CMK (cell line): ENCODE results near the gene FANCE.

DNA sequence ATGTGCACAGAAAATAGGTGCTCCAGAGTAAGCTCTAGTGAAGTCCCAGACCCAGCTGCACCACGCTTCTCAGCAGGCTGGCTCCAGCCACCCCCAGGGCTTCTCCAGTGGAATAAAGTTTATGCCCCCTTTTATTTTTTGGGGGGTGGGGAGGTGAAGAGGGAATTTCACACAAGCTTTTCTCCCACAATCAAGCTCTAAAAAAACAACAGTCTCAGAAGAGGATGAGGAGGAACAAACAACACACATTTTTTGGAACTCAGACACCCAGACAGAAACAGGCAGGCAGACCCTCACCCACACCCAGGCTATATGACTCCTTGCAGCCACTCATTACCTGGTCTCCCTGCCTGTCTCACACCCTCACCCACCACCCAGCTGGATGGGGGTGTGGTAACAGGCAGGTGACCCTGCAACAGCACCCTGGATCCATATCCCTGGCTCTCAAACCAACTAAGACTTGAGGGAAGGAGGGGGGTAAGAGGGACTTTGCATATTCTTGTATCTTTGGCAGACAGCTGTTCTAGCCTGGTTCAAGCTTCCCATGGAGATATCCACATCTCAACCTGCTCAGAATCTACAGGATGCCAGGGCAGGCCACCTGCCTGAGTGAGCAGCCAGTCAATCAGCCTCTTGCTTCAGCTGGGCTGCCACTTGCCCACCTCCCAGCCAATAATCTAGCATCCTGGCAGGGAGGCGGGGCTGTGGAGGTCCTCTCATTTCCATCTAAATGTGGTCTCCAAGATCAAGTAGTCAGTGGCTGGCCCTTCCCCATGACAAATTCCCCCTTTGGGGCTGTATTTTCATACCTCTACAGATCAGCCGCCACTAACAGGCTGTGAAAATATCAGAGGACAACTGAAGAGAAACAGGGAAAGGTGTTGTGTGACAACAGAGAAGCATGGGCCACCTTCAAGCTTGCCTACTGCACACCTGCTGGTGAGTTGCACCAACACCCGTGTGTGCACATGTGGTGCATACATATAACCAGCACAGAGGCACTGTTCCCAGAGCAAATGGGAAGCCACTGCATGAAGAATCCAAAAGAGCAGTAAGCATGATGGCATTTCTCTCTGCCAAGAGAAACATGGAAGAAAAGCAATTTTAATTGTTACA lies 32.9 kb upstream of the SPDEF start:
- RRBS = no CpG with 5 or more reads among the region's 4 CpGs

DNA sequence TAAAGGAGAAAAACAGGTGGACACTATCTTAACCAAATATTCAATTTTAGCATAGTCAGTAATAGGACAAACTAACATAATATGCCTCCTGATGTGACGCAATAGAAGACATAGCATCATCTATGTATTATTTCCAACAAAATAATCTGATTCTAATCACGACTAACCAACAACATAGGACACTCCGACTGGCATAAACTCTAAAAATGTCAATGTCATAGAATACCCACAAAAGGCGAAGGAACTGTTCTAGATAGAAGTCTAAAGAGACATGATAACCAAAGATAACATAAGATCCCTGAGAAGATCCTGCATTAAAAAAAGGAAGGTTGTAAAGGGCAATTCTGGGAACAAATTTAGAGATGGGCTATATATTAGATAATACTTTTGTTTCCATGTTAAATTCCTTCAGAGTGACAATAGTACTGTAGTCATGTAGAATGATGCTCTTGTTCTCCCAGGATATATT lies 28.9 kb downstream of the ILRUN start:
- RRBS = no CpG with 5 or more reads among the region's 4 CpGs

GRCh38 chr6:34673099-34673541 lies 23.4 kb downstream of the ILRUN start:
- RRBS = no CpG with 5 or more reads among the region's 1 CpG

DNA sequence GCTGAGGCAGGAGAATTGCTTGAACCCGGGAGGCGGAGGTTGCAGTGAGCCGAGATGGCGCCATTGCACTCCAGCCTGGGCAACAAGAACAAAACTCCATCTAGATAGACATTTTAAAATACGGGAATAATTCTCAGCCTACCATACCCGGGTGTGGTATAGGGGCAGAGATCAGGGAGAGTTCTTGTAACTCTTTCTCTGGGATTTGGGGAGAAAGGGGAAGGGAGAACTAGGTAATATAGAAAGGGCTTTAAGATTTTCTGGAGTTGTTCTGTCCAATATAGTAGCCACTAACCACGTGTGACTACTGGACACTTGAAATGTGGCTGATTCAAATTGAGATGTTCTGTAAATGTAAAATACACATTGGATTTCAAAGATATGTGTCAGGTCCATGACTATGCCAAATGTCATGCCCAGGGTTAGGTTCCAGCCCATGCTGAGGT lies 47.3 kb downstream of the BLTP3A start:
- RRBS = no CpG with 5 or more reads among the region's 7 CpGs

- RRBS = no CpG with 5 or more reads among the region's 8 CpGs
These were observed 28.9 kb downstream of the TAF11 start for GRCh38 chr6:34858799-34859482.

- RRBS = no CpG with 5 or more reads among the region's 6 CpGs
These were observed 114.9 kb downstream of the TCP11 start for GRCh38 chr6:35026122-35026681.

DNA sequence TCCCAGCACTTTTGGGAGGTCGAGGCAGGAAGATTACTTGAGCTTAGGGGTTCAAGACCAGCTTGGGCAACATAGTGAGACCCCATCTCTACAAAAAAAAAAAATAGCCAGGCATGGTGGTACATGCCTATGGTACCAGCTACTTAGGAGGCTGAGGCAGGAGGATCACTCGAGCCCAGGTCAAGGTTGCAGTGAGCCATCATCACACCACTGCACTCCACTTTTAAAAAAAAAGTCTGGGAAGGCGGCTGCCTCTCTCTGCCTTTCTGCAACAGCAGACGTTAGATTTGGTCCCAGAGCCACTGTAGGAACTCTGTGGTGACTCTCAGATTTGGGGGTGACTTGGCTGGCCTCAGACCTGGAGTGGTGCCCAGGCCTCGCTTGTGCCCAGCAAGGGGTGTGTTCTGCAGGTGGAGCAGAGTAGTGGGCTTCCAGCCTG lies 66.8 kb downstream of the TCP11 start:
- RRBS = no CpG with 5 or more reads among the region's 5 CpGs

- RRBS = no CpG with 5 or more reads among the region's 21 CpGs
These were observed 8.9 kb upstream of the TCP11 start for GRCh38 chr6:35149798-35150688.

DNA sequence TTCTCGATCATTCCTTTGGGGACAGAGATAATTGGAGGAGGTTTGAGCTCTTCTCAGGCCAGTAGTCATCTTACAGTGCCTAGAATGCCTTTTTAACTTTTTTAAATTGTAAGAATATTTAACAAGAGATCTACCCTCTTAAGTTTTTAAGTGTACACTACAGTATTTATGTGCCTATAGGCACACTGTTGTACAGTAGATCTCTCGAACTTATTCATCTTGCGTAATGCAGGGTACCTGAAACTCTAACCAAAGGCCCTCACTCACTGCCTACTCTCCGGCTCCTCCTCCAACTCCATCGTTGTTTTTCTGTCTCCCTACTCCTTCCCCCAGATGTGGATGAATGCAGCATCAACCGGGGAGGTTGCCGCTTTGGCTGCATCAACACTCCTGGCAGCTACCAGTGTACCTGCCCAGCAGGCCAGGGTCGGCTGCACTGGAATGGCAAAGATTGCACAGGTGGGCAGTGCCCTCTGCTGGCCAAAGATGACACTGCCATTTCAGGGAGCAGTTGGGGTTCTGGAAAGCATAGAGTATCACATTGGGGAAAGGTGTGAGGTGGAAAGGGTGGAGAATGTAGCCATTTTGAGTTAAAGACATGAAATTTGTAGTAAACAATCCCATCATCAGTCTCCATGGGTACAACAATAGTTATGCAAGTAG lies 18.6 kb upstream of the ZNF76 start:
- RRBS = 57% methylated on average over 3 of the region's 8 CpGs

DNA sequence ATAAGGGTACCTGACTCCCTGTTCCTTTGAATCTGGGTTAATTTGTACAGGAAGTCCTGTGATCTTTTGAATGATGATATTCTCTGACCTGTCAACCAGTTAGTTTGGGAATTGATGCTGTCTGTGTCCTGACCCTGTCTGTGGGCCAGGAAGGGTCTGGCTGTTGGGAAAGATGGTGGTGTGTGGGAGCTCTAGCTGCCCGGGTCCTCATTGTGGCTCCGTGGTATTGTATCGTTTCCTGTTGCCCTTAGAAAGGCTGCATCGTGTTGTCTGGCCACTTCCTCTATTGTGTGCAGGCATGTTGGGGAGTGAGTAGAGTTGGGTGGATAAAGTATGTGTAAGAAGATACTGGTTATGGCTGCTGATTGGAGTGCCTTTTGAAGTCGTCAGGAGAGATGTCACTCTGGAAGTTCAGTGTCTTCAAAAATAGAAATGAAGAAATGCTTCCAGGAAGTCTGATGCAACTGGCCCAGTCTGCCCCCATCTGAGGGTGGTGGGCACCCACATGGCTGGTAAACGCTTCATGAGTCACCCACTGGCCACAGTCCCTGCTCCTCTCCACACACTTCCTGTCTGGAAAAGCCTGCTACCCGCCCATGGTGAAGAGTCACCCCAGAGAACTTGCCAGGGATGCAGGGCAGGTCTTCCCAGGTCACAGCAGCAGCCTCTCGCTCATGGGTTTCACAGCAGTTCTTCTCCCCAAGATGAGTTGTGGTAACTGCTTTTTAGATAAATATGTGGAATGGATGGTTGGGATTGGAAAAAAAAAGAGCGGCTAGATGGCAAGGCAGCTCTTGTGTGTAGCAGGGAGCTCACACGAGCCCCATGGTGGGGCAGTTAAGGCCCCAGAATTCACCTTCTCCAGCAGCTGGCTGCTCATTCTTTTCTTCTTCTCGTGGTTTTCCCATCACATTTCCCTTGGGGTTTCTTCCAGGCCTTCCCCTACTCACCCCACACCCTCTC lies 28.0 kb downstream of the PPARD start:
- RRBS = no CpG with 5 or more reads among the region's 11 CpGs

GRCh38 chr6:35371021-35371461 lies 28.7 kb downstream of the PPARD start:
- RRBS = no CpG with 5 or more reads among the region's 6 CpGs

DNA sequence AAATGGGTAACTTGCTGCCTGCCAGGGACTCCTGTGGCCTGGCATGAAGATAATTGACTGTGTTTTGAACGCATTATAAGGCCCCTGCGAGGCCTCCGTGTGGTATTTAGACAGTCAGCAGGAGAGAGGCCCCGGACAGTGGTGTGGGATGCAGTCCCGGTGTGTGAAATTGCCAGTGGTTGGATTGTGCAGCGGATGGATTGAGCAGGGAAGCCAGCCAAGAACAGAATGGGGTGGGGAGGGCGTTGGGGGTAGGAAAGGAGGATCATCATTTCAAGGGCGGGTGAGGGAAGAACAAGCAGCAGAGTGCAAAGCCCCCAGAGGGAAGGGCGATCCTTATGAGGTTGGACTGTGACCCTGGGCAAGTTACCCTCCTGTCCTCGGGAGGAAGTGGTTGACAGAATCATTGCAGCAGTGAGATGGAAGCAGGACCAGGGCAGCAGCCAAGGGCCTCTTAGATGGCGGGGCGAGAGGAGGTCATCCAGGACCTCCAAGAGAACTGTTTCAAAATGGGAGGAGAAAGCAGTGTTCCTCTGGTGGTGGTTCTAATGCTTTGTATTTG lies 43.4 kb downstream of the PPARD start:
- RRBS = no CpG with 5 or more reads among the region's 12 CpGs

- RRBS = no CpG with 5 or more reads among the region's 6 CpGs
These were observed 51.7 kb downstream of the PPARD start for GRCh38 chr6:35394076-35394408.

DNA sequence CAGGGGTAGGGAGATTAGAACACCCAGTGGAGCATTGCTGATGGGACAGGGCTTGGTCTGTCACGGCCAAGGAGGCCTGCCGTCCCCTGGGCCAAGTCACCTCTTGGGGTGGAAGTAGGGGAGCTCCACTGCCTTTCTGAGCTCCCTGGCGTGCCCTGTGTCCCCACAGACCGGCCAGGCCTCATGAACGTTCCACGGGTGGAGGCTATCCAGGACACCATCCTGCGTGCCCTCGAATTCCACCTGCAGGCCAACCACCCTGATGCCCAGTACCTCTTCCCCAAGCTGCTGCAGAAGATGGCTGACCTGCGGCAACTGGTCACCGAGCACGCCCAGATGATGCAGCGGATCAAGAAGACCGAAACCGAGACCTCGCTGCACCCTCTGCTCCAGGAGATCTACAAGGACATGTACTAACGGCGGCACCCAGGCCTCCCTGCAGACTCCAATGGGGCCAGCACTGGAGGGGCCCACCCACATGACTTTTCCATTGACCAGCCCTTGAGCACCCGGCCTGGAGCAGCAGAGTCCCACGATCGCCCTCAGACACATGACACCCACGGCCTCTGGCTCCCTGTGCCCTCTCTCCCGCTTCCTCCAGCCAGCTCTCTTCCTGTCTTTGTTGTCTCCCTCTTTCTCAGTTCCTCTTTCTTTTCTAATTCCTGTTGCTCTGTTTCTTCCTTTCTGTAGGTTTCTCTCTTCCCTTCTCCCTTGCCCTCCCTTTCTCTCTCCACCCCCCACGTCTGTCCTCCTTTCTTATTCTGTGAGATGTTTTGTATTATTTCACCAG lies 26.3 kb upstream of the FANCE start:
- RRBS = no CpG with 5 or more reads among the region's 23 CpGs

- RRBS = 91% methylated on average over 3 of the region's 9 CpGs
These were observed 24.7 kb upstream of the FANCE start for GRCh38 chr6:35427349-35427862.

- RRBS = 2% methylated on average over 11 of the region's 43 CpGs
These were observed at the start of gene FANCE for GRCh38 chr6:35451711-35452449. TSS of gene FANCE (plus strand) at chr6:35452338.

GRCh38 chr6:35523120-35523514 lies 10.4 kb upstream of the TULP1 start:
- RRBS = no CpG with 5 or more reads among the region's 12 CpGs

DNA sequence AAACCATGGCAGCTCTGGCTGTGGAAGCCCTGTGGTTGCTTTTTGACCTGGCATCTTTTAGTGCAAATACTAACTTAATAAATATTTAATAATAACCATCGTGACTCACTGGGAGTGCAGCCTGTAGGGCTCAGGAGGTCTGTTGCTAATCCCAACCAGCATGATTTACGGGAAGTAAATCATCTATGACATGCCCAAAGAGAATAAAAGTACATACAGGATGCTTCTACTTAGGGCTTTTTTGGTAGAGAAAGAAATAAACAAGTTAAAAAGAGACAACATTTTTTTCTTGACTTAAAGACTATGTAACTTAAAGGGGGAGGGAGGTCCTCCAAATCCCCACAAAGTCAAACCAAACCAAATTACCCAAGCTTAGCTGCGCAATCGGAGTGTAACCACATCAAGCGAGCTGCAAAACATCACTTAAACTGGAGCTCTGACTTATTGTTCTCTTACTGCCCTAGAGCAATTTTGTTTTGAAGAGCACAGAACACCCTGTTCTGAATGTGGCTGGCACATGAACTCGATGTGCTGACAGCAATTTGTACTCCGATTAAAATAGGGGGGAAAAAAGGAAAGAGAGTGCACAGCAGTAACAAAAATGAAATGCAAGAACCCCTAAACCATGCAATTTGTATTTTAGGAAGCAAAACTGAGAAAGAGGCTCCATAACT lies 87.0 kb downstream of the FKBP5 start:
- RRBS = no CpG with 5 or more reads among the region's 7 CpGs

DNA sequence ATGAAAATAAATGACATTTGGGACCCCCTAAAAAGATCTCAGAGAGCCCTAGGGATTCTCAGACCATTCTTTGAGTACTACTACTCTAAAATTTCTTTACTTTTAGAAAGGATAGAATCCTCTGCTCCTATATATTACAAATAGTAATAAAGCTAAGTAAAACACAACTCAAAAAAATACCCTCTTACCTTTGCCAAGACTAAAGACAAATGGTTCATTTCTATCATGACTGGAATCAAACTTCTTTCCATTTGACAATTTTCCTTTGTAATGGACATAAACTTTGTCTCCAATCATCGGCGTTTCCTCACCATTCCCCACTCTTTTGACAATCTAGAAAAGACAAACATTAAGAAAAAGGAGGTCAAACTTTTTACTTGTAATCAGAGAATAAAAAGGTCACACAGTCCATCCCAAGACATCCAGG lies 51.9 kb downstream of the FKBP5 start:
- RRBS = no CpG with 5 or more reads among the region's 2 CpGs

DNA sequence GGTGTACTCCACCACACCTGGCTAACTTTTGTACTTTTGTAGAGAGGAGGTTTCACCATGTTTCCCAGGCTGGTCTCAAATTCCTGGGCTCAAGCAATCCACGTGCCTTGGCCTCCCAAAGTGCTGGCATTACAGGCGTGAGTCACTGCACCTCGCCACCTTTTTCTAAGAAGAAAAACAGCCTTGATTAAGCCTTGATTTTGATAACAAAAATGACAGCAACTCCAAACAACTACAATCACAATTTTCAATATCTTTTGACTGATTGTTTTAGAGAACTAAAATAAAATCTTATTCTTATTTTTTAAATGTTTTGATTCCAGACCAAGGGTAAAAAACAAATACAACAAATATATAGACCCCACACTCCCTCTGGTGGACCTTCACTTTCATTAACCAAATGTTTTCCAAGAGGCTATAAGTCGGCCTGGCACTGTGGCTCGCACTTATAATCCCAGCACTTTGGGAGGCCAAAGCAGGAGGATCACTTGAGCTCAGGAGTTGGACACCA lies 4.3 kb downstream of the FKBP5 start:
- RRBS = no CpG with 5 or more reads among the region's 5 CpGs